Heart (tissue), 3 donors: ENCODE results near the gene SLC37A3.

GRCh38 chr7:139133265-139133558 is 366 bp upstream of the TTC26 start:
- RAMPAGE, long total RNA, 2 experiments, result no peak in any of the 2 experiments

GRCh38 chr7:139261110-139261765 is 30.2 kb downstream of the UBN2 start:
- RAMPAGE, long total RNA, 2 experiments, result no peak in any of the 2 experiments

DNA sequence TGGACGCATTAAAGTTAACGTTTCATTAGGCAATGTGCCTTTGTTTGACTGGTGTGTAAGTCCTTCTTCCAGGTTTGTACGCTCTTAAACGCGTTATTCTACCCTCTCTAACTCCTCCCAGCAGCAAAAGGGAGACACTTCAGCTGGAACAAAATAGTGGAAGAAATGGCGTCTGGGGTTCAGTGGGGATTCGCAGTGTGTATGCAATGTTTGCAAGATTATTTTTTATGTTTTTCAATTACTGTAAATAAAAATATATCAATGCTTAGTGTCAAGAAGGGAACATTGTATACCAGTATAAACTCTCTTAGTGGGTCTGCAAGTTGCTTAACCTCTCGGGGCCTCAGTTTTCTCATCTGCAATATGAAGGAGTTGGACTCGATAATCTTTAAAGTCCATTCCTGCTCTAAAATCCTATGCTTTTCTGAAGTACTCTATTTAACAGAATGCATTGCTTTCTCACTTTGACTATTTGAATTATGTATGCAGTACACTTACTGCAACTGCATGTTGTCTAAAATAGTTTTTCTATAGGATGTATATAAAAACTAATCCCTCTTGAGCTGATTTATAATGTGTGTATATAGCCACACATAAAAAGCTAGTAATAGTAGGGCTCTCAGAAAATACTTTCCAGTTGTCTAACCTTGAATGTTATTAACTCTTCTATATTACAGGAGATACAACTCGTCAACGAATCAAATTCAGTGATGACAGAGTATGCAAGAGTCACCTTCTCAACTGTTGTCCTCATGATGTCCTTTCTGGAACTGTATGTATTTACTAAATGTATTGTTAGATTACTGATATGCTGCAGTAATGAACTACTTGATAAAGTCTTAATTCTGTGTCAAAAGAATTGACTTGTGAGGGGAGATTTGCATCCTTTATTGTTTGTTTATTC is 15.9 kb downstream of the LUC7L2 start:
- RAMPAGE, long total RNA, 2 experiments, result no peak in any of the 2 experiments

- RAMPAGE, long total RNA, 2 experiments, result no peak in any of the 2 experiments
Measured at GRCh38 chr7:139562438-139563180, 39.1 kb downstream of the CLEC2L start.

- RAMPAGE, long total RNA, 2 experiments, result no peak in any of the 2 experiments
Measured at GRCh38 chr7:139572169-139573111, 49.0 kb downstream of the CLEC2L start.

DNA sequence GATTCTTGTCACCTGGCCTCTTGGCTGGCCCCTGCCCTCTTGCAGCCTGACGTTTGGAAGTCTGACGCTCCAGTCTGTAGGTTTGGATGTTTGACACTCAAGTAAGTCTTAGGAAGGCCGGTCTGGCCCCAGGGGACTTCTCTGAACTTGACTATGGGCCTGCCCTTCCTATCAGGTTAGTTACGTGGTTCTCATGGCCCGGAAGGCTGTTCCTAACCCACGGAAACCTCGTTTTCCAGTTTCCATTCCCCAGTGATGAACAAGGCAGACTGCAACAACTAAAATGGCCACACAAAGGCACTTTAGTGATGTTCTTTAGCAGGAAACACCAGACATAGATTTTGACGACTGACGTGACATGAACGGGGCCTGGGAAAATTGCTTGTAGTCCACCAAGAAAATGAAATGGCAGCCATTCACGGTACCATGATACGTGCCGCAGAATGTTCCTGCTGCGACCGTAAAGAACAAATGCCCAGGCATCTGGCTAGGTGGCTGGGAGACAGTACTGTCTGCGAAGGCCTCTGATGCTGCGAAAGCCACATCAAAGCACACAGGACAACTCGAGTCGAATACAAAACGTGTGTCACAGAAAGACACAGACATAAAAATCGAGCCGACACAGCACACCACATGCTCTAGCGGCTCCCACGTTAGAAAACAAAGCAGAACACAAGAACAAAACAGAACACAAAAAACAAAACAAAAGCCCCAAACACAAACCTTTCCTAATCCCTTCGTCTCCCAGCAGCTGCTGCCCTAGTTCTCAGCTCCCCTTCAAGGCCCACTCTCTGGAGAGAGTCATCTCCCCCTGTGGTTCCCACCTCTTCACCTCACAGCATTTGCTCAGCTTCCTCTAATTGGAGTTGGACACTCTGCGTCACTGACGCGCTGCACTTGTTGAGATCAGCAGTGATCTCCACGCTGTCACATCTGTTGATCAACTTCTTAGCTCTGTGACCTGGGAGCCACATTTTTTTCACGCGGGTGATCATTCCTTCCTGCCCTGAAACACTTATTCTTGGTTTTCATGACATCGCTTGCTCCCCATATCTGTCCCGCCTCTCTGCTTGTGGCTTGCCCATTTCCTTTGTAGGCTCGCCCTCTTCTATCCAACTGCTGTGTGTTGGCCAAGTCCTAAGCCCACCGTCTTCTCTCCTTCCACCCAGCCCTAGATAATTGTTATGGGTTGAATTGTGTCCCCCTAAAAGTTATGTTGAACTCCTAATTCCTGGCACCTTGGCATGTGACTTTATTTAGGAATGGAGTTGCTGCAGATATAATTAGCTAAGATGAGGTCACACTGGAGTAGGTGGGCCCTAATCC is 112.2 kb downstream of the CLEC2L start:
- RAMPAGE, long total RNA, 2 experiments, result no peak in any of the 2 experiments

GRCh38 chr7:139658923-139659894 is 118.6 kb downstream of the HIPK2 start:
- RAMPAGE, long total RNA, 2 experiments, result no peak in any of the 2 experiments

- RAMPAGE, long total RNA, 2 experiments, result no peak in any of the 2 experiments
Measured at GRCh38 chr7:139696555-139696916, 81.3 kb downstream of the HIPK2 start.

DNA sequence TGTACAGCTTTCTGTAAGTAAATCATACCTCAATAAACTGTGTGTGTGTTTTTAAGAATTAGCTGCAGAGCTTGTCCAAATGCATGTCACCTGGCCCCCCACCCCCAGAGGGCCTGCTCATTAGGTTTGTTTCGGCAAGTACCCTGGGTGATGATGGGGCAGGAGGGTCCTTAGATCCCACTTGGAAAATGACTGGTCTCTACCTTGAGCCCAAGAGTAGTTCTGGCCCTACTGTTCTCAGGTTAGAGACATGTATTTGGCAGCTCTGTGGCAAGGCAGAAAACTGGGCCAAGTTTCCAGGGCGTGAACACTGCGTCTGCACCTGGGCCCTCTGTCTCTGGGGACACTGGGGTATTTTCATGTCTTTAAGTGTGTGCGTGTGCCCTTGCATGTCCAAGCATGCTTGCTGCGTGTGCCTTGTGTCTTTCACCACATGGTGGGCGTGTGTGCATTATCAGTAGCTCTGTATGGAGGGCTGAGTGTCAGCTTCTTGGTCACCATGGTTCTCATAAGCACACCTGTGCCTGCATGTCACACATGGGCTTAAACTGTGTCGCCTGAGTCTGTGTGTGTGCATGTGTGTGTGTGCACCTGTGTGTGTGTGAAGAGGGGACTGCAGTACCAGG is 69.4 kb downstream of the HIPK2 start:
- RAMPAGE, long total RNA, 2 experiments, result no peak in any of the 2 experiments

GRCh38 chr7:139724938-139725604 is 52.7 kb downstream of the HIPK2 start:
- RAMPAGE, long total RNA, 2 experiments, result no peak in any of the 2 experiments

DNA sequence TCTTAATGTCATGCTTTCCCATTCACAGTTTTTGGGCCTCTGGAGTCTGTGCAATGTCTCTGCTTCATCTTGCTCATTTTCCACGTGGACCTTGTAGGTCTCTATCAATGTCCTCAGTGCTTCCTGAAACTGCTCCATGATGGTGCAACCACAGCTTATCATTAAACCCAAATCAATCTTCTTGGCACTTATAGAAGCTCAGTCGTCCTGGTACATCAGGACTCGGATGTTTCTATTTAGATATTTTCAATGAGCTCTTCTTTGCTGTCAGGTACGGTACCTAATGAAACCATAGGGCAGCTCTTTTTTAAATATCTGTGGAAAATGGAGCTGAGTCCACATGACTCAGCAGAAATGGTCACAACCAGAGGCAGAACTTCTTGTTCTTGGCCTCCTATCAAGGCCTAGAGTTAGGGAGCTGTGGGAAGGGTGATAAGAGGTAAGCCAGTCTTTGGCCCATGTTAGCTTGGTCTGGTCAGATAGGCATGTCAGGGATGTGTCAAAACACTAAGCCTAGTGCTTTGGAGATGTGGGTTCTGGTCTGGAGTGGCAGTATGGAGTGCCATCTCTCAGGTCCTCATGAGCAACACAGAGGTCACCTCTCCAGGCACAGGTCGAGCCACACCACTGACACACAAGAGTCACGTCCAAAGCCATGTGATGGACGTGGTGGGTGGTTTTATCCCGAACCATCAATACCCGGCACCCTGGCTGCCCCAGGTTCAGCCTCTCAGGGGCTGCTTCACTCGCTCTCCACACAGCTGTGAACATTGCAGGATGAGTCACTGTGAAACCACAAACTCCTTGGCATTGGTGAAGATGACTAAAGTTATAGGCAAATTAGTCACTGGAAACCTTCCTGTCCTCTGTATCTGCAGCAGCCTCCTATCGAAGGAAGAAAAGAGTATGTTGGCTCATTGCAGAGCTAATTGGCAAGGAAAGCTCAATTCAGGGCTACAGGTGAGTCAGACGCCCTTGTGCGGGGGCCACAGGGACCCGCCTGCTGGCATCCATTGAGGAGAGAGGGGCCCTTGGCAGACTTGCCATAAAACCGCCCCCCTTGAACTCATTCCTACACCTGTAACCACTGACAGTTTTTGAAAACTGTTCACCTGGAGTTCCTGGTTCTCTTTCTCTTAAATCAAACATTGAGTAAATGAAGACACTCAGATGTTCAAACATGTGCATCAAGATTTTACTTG is 87.2 kb downstream of the TBXAS1 start:
- RAMPAGE, long total RNA, 2 experiments, result no peak in any of the 2 experiments

GRCh38 chr7:139961408-139962499 is 101.0 kb downstream of the PARP12 start:
- RAMPAGE, long total RNA, 2 experiments, result no peak in any of the 2 experiments

GRCh38 chr7:139984228-139985043 is 78.3 kb downstream of the PARP12 start:
- RAMPAGE, long total RNA, 2 experiments, result no peak in any of the 2 experiments

- RAMPAGE, long total RNA, 2 experiments, result no peak in any of the 2 experiments
Measured at GRCh38 chr7:140231781-140232457, 55.1 kb upstream of the KDM7A start.

- RAMPAGE, long total RNA, 2 experiments, result no peak in any of the 2 experiments
Measured at GRCh38 chr7:140315961-140316769, 82.2 kb downstream of the SLC37A3 start.

DNA sequence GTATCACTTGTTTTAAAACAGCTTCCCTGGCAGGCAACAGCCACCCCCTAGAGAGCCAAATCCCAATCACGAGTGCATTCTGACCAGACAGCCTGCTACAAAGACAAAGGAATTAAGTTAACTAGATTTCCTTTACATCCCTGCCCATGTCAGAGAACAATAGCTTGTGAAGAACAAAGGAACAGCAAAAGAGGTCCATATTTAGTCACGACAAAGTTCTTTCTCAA is 48.8 kb downstream of the SLC37A3 start:
- RAMPAGE, long total RNA, 2 experiments, result no peak in any of the 2 experiments

DNA sequence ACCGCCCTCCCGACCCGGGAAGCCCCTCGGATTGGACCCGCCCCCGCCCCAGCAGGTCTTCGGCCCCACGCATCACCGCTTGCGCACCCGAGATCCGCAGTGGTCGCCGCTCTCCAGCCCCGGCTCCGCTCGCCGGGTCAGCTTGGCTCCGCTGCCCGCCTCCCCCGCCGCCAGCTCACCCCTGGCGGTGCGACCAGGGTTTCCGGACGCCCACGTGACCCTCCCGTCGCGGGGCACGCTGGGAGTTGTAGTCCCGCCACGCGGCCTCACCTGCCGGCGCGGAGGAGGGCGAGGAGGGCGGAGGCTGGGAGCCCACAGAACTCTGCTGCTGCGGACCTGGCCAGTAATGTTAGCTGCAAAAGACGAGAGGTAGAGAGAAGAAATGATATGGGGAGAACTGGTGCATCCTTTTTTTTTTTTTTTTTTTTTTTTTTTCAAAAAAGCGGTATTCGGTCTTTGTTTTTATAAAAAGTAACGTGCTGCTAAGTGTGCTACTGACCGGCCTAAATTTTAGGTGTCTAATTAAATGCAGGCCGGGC is at the start of gene SLC37A3:
TSS of gene SLC37A3 (minus strand) at position 202 of the 539 bp plus-strand sequence.
- RAMPAGE, long total RNA, 2 experiments, result start-site peak on the minus strand in 2 of 2 experiments, centred at positions 157 to 167 of the sequence, 97 to 235 reads per replicate

DNA sequence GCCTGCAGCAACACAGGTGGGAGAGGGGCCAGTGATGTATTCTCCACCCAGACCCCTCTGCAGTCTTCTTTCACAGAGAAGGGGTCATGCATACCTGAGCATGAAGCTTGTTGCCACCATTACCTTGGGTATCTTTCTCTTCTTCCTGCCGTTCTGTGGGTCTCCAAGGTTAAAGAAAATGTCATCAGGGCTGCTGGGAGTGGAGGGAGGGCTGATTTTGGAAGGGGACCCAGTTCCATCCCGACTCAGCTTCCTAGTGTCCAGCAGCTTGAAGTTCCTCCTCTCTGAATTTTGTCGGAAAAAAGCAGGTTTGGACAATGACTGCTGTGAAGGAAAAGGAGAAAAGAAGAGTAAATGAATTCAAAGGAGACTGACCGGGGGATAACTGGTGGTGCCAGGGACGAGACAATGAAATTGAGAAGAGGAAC is 66.9 kb downstream of the DENND2A start:
- RAMPAGE, long total RNA, 2 experiments, result no peak in any of the 2 experiments

DNA sequence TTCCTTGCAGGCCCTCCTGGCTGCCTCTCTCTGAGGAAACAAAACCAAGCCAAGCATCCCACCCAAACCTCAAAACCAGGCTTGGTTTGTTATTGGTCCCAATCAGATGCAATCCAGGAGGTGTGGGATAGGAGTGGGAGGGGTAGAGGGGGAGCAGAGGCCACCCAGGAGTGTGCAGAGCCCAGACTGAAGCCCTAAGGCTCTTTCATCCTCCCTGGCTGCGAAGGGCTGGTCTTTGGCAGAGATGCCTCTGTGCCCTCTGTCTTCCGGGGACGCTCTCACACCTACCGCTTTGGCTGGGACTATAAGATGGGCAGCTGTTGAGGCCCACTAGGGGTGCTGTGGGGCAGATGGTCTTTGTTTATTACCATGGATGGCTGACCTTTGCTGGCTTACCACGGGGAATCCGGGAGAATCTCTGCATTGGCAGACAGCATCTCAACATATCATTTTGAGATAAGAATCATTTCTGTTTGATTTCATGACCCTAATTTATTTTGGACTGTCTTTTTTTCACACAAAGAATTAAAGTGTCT is 6.4 kb upstream of the DENND2A start:
- RAMPAGE, long total RNA, 2 experiments, result no peak in any of the 2 experiments

DNA sequence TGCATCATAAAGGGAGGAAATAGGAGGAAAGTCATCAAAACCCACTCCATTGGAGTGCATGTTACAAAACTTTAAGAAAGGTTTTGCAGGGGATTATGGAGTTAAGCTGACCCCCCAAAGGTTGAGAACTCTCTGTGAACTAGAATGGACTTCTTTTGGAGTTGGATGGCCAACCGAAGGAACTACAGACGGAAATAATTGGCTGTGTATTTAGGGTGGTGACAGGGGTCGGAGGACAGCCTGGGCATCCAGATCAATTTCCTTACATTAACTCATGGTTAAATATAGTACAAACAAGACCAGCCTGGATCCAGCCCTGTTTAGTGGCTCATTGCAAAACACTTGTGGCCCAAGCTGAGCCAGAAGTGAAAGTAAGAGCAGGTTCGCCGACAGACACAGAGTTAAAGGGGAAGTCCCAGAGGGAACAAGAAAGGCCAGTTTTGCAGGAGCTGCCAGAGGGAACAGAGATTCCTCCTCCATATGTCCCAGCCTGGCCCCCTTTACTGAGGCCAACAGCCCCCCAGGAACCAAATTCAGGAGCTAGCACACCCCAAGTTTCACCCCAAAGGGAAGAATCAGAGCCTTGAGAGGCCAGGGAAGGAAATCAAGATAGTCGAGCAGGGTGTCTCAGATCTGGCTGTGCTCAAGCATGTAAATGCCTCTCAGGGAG is 15.9 kb upstream of the DENND2A start:
- RAMPAGE, long total RNA, 2 experiments, result no peak in any of the 2 experiments